OVCAR3 (cell line): ENCODE data around the gene CRYBG3.

DNA sequence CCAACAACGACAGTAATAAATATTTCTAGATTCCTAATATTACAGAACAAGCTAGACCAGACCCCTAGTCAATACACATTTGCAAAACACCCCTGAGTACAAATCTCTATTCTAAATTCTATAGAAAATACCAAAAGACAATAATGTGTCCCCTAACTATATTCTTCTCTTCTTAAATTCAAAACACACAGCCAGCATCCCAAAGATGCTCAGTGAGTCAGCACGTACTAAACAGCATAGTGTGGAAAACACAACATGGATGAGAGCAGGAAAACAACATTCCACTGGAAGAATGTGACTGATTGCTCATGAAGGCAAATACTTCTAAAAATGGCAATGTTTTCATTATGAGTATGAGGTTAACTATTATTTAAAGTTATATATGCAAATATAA is 18.5 kb downstream of the GBE1 start:
- RRBS: no CpG with 5 or more reads among the region's 2 CpGs

DNA sequence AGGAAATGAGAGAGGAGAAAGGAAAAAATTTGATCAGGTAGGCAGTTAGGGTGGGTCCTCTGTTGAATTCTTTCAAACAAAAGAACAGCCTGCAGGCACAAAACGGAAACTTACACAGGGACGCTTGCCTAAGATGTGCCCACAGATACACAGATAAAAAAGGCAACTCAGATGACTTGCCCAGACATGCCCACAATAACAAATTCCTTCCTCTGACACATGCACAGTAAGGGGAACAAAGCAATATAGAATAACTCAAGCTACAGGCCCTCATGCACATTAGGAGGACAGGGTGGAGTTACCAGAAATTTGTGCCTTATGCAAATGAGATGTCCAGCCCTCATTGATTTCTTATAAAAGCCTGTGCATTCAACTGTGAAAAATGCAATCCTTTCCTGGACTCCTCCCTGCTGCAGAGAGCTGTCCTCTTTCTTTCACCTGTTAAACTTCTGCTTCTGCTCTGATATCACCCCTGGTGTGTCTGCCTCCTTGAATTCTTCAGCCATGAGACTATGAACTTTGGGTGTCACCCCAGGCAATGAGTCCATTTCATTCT is 1024.2 kb upstream of the CADM2 start:
- RRBS: no CpG with 5 or more reads among the region's 2 CpGs

DNA sequence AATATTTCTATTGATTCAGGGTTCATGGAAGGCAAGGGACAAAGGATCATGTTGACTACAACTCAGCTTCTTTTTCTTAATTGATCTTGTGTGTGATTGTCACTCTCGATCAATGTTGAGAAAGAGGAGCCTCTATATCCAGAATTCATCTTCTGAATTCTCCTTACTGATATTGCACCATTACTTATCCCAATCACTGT is 269.0 kb downstream of the VGLL3 start:
- RRBS: no CpG with 5 or more reads among the region's 1 CpG

GRCh38 chr3:86793659-86794409 is 197.1 kb downstream of the VGLL3 start:
- RRBS: no CpG with 5 or more reads among the region's 3 CpGs

DNA sequence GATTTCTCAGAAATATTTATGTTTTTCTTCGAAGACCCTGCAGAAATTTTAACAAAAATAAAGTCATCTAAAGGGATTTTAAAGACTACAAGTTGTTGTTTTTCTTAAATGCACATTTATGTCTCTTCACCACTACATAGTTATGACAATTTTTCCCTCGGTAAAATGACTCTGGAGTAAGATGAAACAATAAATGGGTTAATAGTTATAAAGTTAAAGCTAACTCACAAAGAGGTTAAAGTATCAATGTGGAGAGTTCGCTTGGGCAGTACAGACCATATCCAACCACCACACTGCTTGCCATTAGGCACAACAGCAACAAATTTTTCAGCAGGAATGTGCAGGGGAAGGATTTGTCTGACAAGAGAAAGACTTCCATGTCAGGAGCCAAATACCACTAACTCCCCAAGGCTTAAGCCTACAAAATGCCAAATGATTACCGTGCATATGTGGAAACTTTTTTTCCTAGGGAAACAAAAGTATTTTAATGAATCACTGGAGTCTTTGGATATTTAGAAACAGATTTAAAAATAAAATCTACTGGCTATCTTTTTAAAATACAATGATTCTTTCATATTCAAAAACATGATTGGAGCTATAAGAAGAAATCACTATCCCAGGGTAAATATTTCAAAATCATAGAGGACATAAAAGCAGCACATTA is 8.1 kb downstream of the VGLL3 start:
- RRBS: no CpG with 5 or more reads among the region's 4 CpGs

DNA sequence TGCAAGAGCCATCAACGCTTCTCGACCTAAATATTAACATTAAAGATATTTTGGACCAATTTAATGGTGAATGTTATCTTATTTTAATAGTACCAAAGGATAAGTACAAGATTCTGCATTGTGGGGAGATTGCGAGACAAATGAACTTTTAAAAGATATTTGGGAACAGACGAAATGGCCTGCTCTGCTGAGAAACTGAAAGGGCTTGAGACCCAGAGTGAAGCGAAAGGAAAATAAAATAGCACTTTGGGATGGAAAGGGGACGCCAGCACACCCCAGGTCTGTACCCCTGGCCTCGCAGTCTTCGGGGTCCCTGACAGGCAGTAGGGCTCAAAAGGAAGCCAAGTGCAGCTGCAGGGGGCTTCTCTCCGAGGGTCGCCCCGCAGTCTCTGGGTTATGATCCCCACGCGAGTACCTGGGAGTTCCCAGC is 97.6 kb upstream of the VGLL3 start:
- RRBS: no CpG with 5 or more reads among the region's 13 CpGs

GRCh38 chr3:87088917-87090141 is 98.4 kb upstream of the VGLL3 start:
- RRBS: 72% methylated on average over 13 of the region's 47 CpGs

DNA sequence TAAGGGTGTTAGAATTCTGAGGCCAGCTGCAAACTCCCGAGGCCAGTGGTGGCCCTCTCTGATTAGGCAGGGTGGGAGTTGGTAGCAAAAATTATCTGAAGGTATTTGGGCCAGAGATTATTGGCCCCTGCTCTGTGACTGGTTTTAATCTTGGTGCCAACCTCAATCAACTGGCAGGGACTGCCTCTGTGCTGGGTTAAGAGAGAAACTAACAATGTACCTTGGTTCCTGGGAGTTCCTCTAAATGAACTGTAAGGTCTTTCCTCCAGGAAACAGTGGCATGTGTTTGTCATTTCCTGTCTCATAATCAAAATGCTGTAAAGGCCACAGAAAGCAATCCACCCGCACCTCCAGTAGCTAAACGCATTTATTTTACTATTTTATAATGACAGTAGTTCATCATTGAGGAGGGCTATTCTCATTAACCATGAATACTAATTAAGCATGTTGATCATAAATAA is 5.1 kb downstream of the POU1F1 start:
- RRBS: no CpG with 5 or more reads among the region's 3 CpGs

DNA sequence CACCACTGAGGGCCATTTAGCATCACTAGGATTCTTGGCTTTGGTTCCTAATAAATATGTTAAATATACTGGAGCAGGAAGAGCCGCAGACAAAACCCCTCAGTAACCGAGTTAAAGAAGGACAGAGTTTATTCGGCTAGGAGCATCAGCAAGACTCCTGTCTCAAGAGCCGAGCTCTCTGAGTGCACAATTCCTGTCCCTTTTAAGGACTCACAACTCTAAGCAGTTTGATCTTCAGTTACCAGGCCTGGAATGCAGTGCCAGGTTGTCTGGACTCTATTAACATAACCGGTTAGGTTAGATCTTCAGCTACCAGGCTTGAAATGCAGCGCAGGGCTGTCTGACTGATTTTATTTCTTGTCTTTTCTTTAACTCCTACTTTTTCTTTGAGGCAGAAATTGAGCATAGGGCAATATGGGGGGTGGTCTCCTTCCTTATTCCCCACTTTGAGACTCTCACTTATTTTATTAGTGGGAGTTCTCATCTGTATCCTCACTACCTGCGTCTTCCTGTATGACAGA is 58.8 kb upstream of the HTR1F start:
- RRBS: no CpG with 5 or more reads among the region's 7 CpGs

DNA sequence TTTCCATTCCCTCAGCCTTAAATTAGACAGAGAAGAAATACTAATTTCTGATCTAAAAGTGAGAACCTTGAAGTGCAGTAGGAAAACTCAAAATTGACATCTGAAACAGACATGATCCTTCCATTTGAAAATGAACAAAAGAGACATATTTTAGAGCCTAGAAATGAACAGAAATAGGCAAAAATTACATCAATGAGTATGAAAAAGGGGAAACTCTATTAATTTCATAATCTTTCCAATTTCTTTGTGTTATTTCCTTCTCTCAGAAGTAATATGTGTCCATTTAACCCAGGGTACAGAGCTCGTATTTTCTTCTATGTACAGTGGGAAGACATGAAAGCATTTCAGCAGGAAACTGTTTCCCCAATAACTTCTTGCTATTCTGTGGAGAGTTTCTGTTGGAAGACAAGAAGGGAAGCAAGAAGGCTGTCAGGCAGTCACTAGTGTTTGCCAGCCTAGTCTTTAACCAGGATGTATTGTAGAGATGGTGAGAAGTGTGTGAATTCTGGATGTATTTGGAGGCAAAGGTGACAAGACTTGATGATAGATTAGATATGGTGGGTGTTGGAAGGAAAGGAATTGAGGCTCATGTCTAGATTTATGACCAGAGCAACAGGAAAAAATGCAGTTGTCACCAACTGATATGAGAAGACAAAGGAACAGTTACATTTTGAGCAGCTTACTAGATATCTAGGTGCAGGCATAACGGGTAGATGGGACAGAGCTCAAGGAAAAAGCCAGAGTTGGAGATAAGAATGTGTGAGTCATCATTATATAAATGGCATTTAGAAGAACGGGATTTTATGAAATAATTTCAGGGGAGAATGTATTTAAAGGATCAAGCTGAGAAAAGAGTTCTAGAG is 3.4 kb downstream of the HTR1F start:
- RRBS: no CpG with 5 or more reads among the region's 3 CpGs

DNA sequence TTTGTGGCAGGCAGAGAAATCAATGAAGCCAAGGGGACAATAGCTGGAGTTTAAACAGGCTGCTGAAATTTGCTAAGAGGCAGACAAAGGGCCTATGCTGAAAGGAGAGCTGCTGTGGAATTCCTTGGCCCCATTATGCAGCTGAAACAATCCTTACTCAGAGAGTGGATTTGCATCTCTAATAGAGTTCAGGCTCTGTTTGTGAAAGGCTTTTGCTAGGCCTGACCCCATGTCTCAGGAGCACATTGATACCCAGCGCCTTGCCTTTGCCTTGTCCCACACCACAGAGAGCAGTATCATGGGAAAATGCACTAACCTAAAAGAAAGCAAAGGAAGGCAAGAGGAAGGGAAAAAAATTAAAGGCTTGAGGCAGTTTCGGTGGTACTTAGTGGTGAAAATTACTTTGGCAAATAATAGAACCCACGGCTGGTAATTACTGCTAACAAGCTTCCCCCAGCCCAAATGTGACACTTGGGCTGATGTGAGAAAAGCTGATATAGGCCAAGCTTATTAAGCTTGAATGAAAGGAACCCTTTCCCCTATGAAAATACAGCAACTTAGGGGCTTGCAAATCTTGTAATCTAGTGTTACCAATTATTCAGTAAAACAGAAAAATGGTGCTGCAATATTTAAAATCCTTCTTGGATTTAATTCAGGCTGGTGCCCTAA is 194.9 kb upstream of the EPHA3 start:
- RRBS: no CpG with 5 or more reads among the region's 3 CpGs

DNA sequence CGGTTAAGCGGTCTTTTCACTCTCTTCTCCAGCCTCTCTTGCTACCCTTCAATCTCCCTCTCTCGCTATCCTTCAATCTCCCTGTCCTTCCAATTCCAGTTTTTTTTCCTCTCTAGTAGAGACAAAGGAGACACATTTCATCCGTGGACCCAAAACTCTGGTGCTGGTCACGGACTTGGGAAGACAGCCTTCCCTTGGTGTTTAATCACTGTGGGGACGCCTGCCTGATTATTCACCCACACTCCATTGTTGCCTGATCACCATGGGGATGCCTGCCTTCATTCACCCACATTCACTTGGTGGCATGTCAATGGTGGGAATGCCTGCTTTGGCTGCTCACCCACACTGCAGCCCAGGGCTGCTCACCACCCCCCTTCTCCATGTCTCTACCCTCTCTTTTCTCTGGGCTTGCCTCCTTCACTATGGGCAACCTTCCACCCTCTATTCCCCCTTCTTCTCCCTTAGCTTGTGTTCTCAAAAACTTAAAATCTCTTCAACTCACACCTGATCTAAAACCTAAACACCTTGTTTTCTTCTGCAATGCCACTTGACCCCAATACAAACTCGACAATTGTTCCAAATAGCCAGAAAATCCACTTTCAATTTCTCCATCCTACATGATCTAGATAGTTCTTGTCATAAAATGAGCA is 35.0 kb downstream of the PROS1 start:
- RRBS: no CpG with 5 or more reads among the region's 7 CpGs

GRCh38 chr3:93972897-93973422 is 736 bp downstream of the PROS1 start:
- RRBS: no CpG with 5 or more reads among the region's 5 CpGs

DNA sequence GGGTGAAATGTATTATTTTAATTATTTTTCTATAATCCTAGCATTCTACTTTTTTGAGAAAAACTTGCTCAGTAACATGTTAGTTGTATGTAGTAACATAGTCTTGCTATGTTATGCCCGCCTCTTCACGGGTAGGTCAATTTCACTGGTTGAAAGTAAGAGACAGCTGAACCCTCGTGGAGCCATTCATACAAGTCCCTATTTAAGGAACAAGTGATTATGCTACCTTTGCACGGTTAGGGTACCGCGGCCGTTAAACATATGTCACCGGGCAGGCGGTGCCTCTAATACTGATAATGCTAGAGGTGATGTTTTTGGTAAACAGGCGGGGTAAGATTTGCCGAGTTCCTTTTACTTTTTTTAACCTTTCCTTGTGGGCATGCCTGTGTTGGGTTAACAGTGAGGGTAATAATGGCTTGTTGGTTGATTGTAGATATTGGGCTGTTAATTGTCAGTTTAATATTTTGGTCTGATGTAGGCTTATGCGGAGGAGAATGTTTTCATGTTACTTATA is 197.2 kb upstream of the EPHA6 start:
- RRBS: no CpG with 5 or more reads among the region's 12 CpGs

- RRBS: no CpG with 5 or more reads among the region's 12 CpGs
Measured at GRCh38 chr3:96617602-96618254, 196.7 kb upstream of the EPHA6 start.

DNA sequence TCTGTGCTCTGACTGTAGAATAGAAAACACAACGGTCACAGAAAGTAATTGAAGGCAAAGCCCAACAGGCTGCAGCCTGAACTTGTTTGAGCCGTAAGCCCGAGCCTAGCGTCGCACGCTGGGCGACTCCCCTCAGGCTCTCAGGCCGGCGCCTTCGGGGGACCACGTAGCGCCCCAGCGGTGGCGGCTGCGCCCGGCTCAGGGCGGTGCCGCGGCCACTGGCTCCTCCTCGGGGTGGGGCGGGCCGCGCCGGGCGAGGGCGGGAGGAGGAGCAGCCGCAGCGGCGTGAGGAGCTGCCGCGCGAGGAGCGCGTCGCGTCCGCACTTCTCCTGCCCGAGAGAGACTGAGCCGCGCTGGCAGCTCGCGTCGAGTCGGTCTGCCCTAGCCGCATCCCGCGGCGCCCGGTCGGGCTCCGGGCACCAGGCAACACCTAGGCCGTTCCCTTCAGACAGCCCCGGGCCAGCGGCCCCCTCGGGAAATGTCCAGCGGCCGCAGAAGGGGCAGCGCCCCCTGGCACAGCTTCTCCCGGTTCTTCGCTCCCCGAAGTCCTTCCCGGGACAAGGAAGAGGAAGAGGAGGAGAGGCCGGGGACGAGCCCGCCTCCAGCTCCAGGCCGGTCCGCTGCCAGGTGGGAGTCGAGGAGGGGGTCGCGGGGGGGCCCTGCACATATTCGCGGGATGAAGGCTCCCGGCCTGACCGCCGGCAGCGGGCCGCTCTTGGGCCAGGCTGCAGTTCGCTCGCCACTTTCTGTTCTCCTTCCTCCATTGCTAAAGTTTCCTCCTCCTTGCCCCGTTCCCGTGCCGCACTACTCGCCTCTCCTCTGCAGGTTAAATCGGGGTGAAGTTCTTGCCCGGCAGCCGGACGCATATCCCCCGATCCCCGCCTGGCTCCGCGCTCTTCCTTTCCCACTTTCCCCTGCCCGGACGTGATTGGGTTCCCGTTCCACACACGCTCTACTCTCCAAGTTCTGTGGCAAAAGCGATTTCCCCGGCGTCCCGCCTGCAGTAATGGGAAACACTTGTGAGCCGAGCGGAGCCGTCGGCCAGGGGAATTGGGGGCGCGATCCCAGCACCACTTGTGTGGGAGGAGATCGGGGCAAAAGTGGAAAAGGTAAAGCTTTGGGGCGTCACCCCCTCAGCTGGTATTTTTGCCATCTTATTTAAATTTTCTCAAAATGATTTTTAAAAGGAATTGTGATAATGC is at the start of gene CRYBG3:
TSS of gene CRYBG3 (plus strand) at position 283 of the 1,202 bp plus-strand sequence.
- RRBS: 5% methylated on average over 43 of the region's 107 CpGs

DNA sequence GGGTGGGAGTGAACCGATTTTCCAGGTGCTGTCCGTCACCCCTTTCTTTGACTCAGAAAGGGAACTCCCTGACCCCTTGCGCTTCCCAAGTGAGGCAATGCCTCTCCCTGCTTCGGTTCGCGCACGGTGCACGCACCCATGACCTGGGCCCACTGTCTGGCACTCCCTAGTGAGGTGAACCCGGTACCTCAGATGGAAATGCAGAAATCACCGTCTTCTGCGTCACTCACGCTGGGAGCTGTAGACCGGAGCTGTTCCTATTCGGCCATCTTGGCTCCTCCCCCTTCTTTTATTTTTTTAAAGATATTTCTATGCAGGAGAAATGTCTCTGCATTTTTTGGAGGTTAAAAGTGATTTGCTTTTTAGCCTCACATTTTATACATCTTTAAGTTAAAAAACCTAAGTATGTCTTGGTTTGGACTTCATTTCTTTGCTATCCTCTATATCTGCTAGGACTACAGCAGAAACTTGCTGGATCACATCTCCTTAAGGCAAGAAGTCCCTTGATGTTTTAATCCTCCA is 61.7 kb downstream of the RIOX2 start:
- RRBS: no CpG with 5 or more reads among the region's 14 CpGs

DNA sequence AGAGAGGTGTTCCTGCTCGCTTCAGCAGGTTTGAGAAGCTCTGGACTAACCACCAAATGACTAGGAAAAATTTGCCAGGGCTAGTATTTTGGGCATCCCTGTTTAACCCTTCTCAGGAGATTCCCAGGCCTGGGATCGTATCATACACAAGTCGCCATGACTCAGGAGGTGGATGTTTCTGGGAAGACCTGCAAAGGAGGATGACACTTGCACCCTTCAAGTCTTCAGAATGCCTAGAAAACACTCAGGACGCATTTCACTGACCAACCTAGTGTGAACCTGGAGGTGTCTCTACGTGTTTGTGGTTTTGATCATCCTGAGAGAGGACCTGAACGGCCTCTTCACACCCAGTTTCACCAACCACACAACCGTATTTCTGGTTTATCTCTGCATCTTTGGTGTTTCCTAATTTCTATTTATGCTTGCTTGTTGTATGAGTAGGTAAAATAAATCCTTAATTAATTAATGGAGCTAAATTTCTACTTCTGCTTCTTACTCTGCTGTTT is 2.8 kb upstream of the CLDND1 start:
- RRBS: no CpG with 5 or more reads among the region's 7 CpGs

DNA sequence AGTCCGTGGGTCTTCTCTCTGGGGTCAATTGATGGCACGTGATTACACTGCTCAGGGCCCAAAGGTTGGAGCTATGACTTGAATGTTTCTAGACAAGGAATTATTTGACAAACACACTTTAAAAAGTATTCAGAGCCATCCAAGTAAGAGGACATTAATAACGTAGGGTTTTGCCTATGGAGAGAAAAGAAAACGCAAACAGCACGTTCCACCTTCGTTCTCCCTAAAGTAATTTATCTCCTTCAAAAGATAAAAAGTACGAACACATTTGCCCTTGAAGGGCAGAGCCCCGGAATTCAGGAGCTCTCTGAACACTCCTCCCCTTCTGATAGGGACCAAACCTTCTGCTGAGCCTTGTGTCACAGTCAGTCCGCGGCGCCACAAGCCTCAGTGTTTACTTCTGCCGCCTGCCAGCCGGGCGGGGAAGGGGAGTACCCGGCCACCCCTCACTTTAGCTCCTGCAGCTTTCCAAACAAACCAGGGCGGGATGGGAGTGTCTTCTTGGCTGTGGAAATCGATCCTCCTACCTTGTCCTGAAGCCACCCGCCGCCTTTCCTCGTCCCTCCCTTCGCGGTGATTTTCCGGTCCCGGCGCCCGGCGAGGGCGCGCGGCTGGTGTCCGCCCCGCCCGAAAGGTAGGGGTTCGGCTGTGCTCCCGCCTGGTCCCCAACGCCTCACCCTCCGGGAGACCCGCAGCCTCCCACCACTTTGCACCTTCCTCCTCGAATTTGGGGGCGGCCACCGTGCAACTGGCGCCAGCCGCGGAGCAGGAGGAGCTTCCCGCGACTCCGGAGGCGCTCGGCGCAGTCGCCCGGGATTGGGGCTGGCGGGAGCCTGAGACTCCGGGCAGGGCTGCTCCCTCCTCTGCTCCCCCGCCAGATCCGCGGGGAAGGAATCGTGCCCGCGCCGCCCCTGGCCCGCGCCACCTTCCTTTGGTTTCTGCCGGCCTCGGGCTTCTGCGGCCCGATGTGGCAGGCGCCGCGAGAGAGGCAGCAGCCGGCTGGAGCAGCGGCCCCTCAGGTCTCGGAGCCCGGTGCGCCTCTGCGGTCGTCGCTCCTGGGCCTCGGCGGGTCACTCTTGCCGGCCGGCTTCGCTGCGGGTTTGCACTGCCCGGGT is 30.9 kb upstream of the ST3GAL6 start:
- RRBS: 5% methylated on average over 44 of the region's 85 CpGs